ENCODE data around the gene TRAPPC5.

DNA sequence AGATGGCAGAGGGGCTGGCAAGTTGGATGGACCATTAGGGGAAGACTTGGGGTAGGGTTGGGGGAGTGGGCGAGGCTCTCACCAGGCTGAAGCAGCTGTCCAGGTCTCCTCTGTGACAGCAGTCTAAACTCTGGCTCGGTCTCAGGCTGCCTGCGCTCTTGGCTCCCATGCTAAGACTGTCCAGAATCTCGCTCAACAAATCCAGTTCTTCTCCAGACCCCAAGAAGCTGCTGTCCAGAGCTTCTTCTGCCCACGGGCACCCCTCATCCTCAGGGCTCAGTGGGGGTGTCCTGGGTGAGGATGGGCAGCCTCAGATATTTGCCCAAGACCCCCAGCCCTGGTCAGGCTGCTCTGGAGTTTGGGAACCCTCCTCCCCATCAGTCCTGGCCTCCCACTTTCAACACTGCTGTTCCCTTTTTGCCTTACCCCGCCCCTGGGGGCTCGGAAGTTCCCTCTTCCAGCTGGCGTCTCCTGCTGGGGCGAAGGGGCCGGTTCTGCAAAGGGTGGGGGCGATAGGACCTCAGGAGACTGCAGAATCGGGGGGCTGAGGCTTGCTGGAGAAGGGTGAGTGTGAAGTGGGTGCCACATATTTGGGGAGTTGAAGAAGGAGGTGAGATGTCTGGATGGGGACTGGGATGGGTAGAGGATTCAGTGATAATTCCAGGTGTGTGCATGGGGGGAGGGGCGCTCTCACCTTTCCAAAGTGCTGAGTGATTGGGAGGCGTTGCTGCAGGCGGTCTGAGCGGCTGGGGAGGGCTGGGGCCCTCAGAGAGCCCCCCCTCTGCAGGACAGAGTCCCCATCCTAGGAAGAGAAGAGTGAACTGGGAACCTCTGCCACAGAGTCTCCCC is 4.3 kb downstream of the CRB3 start:
- RRBS: no CpG with 5 or more reads among the region's 16 CpGs

DNA sequence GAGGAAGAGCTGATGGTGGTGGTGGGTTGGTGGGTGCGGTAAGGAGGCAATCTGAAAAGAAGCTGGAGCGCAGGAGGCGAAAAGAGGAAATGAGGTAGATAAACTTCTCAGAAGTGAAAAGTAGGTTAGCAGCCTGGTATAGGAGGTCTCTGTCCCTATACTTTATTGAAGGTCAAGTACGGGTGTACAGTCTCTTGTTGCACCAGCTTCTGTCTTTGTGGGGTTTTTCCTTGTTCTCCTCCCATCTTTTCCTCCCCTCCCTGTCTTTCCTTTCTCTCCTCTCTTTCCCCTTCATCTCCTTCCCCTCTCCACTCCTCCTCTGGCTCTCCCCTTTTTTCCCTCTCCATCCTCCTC is 15.5 kb downstream of the TNFSF14 start:
- RRBS: no CpG with 5 or more reads among the region's 4 CpGs

DNA sequence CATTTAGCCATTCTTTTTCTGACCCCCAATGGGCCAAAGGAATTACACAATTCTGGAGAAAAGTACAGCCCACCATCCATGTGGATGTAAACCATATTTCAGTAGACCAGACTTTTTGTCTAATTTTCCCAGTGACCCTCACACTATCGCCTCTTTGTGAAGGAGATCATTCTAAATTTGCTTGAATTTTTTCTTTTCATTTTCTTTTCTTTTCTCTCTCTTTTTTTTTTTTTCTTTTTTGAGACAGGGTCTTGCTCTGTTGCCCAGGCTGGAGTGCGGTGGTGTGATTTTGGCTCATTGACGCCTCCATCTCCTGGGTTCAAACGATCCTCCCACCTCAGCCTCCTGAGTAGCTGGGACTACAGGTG is 15.3 kb downstream of the C3 start:
- RRBS: no CpG with 5 or more reads among the region's 4 CpGs

DNA sequence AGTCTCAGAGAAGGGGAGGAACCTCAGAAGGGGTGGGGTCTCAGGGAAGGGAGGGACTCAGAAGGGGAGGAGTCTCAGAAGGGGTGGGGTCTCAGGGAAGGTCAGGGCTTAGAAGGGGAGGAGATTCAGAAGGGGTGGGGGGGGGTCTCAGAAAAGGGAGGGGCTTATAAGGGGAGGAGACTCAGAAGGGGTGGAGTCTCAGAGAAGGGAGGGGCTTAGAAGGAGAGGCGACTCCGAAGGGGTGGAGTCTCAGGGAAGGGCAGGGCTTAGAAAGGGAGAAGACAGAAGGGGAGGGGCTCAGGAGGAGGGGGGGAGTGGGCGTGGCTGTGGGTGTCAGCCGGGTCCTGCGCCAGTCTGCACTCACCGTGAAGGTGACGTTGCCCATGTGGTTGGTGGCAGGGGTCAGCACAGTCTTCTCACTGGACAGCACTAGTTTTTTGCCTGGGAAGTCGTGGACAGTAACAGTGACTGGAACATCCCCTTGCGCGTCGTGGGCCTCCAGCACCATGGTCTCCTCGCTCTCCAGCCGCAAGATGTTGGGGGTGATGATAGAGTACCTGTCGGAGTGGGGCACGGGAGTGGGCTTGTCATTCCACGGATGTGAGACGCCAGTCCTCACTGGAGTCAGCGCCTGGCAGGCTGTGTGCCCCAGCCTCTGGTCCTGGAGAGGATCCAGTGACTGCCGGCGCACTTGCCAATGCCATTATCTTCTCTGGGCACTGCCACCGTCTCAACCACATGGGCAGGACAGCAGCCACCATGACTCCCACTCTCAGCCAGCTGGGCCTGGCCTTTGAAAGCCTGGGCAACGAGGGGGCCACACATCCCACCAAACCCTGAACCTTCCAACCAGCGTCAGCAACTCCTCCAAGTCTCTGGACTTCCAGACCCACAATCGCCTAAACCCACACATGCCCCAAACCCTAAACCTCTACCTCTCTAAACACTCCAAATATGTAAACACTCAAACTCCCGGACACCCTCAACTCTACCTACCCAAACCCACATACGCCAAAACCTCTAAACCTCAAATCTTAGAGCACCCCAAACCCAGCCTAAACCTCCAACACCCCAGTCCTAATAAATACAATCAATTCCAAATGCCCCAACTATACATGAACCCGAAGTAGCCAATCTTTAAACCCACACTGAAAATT is 1.2 kb downstream of the C3 start:
- RRBS: no CpG with 5 or more reads among the region's 27 CpGs

GRCh38 chr19:6743760-6744813 is 4.6 kb downstream of the TRIP10 start:
- RRBS: no CpG with 5 or more reads among the region's 25 CpGs

DNA sequence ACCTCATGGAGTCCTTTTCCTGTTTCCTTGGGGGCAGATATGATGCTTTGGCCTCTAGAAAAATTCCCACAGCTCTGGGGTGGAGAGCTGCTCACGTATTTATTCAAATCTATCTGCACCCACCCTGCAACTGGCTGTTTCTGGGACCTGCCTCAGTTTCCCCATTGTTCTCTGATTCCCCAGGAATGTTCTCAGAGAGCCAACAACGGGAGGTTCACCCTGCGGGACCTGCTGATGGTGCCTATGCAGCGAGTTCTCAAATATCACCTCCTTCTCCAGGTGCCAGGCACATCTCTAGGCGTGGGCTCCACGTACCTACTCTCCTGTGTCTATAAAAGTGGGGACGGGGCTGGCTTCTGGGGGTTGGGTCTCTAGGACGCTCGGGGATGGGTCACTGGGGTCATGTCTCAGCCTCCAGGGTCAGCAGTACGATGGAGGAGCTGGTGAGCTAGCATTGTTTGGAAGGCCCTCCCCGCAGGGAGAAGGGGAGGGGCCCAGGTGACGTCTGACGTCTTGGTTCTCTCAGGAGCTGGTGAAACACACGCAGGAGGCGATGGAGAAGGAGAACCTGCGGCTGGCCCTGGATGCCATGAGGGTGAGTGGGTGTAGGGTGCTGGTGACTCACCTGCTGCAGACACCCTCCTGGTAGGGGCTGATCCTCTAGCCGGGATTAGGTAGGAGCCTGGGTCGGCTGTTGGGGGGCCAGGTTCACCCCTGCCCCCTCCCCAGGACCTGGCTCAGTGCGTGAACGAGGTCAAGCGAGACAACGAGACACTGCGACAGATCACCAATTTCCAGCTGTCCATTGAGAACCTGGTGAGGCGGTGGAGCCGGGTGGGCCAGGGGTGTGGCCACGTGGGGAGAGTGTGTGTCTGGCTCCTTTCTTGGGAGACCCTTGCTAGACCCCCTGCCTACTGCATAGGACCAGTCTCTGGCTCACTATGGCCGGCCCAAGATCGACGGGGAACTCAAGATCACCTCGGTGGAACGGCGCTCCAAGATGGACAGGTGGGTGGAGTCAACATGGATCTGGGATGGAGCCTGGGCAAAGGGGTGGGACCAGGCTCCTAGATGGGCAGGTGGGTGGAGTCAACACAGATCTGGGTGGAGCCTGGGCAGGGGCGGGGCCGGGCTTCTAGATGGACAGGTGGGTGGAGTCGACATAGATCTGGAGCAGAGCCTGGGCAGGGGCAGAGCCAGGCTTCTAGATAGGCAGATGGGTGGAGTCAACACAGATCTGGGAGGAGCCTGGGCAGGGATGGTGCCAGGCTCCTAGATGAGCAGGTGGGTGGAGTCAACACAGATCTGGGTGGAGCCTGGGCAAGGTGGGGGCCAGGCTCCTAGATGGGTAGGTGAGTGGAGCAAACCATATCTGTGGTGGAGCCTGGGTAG is 55.9 kb downstream of the VAV1 start:
- RRBS: no CpG with 5 or more reads among the region's 35 CpGs

DNA sequence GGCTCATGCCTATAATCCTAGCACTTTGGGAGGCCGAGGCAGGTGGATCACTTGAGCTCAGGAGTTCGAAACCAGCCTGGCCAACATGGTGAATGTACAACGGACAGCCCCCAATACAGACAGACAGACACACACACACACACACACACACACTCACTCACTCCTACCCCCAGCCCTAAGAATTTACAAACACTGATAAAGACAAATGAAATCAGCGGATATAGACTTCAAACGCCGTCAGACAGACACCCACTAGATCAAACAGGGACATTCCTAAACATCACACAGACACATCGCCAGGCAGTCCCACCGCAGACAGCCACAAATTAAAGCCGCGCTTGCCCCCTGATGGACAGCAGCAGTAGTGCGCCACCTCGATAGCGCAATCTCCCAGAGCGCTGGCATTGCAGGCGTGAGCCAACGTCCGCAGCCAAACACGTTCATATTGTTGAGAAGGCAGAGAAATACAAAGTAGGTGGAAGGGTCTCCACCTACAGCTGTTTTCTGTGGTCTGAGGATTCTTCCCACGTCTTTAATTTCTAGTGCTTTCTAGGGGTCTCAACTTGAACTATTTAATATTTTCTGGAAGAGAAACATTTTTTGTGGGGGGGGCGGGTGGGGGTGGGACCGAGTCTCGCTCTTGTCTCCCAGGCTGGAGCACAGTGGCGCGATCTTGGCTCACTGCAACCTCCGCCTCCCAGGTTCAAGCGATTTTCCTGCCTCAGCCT is 24.6 kb upstream of the ADGRE1 start:
- RRBS: no CpG with 5 or more reads among the region's 26 CpGs

GRCh38 chr19:7098699-7099760 is 29.5 kb downstream of the ZNF557 start:
- RRBS: under 1% methylated on average over 18 of the region's 85 CpGs

DNA sequence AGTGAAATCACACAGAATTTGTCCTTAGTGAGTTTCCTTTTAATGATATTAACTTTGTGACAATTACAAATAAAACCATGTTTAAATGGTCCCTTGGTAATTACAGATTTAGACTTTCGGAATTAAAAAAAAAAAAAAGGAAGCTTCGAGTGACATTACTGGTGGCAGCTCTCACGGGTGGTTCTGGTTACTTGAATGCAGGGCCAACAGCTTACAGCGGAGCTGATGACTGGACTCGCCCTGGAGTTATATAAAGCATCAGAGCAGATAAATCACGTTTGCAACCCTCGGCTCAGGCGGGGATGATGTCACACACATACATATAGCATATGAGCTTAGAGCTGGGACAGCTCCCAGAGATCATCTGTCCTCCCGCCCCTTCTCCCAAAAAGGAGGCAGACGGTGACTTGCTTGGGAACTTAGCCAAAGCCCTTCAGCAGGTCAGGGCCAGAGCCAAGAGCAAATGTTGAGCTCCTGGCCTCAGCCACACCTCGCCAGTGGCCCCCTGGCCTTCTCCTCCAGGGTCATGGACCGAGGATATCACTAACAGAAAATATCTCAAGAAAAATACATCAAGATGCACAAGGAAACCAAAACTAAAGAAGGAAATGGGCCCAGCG is 90.0 kb downstream of the ZNF557 start:
- RRBS: no CpG with 5 or more reads among the region's 13 CpGs

- RRBS: no CpG with 5 or more reads among the region's 6 CpGs
These were observed 105.1 kb downstream of the INSR start for GRCh38 chr19:7188896-7189649.

GRCh38 chr19:7199220-7200408 is 94.6 kb downstream of the INSR start:
- RRBS: no CpG with 5 or more reads among the region's 19 CpGs

- RRBS: no CpG with 5 or more reads among the region's 12 CpGs
These were observed 35.1 kb downstream of the INSR start for GRCh38 chr19:7258894-7259725.

DNA sequence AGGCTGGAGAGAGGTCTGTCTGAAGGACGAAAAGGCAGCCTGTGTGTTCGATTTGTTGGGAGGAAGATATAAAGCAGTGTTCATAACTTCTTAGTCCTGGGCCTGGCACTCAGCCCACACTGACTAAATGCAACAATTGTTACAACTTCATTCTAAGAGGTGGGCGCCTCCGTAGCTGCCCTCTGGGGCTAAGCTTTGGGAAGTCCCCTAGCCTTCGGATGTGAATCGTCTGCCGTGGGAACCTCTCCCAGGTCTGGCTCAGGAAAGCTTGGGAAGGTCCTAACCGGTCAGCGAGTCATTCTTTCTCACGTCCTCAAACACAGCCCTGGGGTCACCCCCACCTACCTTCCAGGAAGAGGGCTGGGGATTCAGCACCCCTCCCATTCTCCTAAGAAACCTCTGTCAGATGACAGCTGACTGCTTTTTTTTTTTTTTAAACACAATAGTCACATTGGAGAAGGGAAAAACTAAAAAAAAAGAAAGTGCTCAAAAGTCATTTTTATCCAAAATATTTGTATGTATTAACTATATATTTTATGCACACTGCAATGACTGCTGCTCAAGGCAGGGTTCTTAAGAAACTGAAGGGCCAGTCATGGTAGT is 15.0 kb upstream of the ARHGEF18 start:
- RRBS: no CpG with 5 or more reads among the region's 10 CpGs

- RRBS: no CpG with 5 or more reads among the region's 6 CpGs
These were observed 6.6 kb downstream of the ARHGEF18 start for GRCh38 chr19:7355419-7355706.

GRCh38 chr19:7482735-7483684 is 5.8 kb downstream of the PEX11G start:
- RRBS: 2% methylated on average over 8 of the region's 42 CpGs

- RRBS: no CpG with 5 or more reads among the region's 23 CpGs
These were observed 698 bp upstream of the PEX11G start for GRCh38 chr19:7489349-7490116.

DNA sequence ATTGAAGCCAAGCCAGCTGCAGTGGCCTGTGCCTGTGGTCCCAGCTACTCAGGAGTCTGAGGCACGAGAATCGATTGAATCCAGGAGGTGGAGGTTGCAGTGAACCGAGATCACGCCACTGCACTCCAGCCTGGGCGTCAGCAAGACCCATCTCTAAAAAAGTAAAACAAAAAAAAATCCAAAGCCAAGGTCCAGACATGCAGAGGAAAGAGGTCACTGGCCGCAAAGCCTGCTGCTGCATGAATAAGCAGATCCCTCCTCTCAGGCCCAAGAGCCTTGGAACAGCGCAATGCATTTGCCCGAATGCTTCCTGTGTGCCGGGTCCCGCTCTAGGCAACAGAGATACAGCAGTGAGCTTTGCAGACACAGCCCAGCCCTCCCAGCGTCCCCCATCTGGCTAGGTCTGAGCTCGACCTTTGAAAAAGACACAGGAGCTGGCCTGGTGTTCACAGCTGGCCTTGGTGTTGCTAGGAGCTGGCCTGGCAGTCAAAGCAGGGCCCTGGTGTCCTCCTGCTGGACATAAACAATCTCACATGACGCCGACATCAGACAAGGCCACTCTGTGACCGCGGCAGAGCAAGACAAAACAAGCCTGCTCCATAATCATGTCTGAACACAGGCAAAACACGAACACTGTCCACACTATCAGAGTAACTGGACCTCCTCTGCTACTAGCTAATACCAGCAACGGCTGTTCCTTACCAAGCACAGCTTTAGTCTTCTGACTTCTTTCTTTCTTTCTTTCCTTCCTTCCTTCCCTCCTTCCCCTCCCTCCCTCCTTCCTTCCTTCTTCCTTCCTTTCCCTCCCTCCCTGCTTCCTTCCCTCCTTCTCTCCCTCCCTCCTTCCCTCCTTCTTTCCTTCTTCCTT is 2.9 kb upstream of the TEX45 start:
- RRBS: no CpG with 5 or more reads among the region's 18 CpGs

DNA sequence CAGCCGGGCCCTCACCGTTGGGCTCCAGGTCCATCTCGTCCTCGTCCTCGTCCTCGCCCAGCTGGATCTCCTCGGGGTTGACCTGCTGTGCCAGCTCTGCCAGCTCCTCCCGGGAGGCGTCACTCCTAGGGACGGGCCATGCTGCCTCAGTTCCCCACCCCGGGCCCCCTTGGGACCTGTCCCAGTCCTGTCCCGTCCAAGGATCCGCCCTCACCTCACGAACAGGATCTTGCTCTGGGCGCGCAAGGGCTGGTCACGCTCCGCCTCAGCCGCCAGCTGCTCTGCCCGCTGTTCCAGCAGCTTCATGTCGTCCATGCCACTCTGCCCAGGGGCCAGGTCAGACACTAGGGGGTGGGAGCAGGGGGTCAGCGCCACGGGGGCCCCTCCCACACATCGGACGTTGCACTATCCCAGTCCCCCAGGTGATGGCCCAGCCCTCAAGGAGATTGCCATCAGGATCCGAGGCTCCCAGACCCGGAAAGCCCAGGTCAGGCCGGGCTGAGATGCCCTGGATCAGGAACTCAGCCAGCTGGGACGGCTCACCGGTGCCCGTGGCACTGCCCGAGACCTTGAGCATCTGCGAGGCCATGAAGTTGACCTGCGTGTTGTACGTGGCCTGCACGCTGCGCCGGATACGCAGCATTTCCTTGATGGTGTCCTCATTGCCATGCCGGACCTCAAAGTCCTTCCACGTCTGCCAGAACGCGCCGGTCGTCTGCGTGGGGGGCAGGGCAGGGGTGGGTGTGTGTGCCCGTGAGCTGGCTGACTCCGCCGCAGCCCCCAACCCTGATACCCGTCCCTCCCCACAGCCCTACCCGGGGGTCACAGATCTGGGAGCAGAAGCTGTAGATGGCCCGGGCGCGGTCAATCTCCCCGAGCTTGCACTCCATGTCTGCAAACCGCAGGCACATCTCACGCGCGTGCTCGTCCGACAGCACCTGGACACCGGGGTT is 9.3 kb downstream of the XAB2 start:
- RRBS: 59% methylated on average over 35 of the region's 62 CpGs

DNA sequence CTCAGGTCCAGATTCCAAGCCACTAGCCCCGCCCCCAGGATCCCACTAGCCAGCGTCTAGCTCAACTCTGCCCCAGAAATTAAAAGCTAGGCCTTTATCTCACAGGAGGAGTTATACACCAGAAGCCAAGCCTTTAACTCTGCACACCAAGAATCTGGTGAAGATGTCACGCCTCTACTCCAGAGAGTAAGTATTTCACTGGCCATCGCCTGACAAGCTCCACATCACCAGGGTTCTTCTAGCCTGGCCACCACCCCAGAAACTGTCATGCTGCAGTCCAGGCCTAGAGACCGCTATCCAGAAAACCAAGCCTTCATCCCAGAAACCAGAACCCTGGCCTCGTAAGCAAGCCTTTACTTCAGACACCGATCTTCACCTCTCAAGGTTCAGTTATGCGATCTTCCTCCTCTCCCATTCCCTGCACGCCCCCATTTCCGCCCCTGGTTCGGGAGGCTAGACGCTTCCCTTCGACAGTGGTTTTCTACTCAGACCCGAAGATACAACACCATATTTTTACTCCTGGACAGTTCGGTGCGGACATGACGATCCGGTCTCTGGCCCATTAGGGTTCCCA is 471 bp downstream of the XAB2 start:
- RRBS: no CpG with 5 or more reads among the region's 18 CpGs

GRCh38 chr19:7680552-7681330 is at the start of gene TRAPPC5:
TSS of gene TRAPPC5 (plus strand) at chr19:7680833.
- RRBS: 2% methylated on average over 8 of the region's 79 CpGs